ENCODE results near the genes MACROD1, KCNK4 and CATSPERZ.

GRCh38 chr11:63939348-63939589, 467 bp downstream of the NAA40 start:
- PRO-cap, result no peak

DNA sequence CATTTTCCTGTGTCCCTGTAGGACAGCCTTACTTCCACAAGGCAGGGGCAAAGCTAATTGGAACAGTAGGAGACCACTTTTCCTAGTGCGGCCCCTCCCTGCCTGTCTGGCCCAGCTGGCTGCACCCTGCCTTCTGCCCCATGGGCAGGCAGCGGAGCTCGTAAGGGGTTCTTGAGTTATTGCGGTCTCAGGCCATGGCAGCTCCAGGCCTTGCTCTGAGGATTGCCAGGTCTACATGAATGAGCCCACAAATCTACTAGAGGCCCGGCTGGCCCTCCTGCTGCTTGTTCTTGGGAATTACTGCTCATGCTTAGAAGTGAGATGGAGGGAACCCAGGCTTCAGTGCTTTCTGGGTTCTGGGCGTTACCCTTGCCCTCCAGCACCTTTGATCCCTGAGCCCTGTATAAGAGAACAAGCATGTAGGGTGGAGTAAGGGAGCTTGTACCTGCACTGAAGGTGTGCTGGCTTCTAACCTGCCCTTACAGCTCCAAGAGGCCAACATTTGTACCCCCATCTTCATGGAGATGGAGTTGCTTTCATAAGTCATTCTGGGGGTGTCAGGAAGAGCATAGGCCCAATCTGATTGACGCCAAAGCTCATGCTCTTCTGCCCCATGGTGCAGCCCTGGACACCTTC, 4.0 kb downstream of the NAA40 start:
- PRO-cap, result no peak

- PRO-cap, result bidirectional peak, plus-strand start at chr11:64166238, minus-strand start at chr11:64166109
Observed at GRCh38 chr11:64165535-64166283, at the start of gene MACROD1. TSS of gene MACROD1 (minus strand) at chr11:64166113.

DNA sequence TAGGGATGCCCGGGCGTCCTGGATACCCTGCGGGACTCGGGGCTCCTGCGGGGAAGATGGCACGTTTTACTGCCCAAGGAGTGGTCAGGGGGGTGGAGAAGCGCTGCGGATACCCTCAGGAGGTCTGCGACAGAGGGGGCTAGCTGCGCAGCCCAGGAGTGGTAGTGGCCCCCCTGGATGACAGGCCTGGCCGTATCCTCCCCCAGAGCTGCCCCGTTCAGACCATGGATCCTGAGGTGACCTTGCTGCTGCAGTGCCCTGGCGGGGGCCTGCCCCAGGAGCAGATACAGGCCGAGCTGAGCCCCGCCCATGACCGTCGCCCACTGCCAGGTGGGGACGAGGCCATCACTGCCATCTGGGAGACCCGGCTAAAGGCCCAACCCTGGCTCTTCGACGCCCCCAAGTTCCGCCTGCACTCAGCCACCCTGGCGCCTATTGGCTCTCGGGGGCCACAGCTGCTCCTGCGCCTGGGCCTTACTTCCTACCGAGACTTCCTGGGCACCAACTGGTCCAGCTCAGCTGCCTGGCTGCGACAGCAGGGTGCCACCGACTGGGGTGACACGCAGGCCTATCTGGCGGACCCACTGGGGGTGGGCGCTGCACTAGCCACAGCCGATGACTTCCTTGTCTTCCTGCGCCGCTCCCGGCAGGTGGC, 482 bp downstream of the NUDT22 start:
- PRO-cap, result bidirectional peak, plus-strand start at position 546 of the sequence, minus-strand start at position 325 of the sequence

DNA sequence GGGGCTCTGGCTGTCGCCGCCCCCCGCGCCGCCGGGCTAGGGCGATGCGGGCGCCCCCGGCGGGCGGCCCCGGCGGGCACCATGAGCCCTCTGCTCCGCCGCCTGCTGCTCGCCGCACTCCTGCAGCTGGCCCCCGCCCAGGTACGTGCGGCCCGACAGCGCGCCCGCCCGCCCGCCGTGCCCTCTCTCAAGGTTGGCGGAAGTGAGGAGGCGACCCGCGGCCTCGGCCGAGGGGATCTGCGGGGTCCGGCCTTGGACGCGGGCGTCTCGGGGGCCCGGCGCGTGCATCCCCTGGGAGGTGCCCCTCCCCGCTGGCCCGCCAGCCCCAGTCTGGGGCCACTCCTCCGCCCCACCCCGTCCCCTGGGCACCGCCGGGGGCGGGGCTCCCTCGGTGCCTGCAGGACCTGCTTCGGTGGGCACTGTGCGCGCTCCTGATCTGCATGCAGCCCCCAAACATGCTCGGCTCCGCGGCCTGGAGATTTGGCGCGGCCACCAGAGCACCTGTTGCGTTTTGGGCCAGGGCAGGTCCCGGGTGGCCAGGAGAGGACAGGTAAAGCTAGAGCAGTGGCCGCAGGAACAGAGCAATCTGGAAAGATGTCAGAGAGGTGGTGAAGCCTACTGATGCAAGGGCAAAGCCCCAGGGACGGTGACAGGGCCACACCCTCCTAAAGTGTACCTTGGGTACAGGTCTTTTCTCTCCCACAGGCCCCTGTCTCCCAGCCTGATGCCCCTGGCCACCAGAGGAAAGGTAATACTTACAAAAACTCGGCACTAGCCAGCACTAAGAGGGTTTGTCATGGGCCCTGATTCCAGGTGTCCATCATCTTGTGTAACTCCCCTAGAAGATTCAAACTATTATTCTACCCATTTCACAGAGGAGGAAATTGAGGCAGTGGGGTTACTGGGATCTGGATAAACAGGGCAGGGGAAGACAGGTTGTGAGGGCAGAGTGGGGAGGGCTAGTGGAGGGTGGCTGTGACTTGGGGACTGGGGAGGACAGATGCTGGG, 673 bp downstream of the VEGFB start:
- PRO-cap, result unidirectional peak, minus-strand start at position 332 of the sequence

DNA sequence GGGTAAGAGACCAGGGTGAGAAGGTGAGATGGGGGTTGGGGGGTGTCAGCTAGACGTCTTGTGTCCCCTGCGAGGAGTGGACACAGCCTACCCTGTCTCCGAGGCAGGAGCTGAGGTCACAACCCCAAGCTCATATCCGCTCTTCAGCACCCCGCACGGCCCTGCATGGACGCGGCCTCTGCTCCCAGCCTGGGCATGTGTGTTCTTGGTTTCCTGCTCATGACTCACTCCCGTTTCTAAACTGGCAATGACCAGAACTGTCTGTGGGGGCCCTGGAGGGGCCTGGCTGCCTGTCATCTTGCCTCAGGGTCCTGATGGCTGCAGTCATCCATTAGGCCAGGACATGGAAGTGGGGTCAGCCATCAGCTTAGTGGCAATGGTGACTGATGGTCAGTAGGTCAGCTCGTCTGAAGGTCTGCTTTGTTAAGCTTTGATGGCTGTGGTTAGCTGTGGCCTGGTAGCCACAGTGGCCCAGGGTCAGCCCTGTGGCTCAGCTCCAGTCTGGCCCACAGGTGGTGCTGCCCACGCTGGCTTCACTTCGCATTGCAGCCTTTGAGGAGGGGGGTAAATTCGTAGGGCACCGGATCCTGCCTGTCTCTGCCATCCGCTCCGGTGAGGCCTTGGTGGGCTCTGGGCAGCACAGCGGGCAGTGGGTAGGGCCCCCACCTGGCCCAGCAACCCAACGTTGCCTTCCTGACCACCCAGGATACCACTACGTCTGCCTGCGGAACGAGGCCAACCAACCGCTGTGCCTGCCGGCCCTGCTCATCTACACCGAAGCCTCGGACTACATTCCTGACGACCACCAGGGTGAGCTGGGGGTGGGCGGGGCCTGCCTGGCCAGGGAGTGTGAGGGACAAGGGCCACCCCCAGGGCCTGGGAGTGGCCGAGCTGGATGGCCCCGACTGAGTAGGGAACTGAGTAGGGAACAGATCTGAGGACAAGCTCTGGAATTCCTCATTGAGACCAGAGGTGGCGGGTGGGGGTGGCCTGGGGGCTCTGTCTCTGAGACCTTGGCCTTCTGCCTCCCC, 12.0 kb downstream of the PLCB3 start:
- PRO-cap, result no peak

GRCh38 chr11:64284947-64285636, 556 bp upstream of the GPR137 start:
- PRO-cap, result bidirectional peak, plus-strand start at chr11:64285201, minus-strand start at chr11:64285112; bidirectional peak, plus-strand start at chr11:64285505, minus-strand start at chr11:64285406

DNA sequence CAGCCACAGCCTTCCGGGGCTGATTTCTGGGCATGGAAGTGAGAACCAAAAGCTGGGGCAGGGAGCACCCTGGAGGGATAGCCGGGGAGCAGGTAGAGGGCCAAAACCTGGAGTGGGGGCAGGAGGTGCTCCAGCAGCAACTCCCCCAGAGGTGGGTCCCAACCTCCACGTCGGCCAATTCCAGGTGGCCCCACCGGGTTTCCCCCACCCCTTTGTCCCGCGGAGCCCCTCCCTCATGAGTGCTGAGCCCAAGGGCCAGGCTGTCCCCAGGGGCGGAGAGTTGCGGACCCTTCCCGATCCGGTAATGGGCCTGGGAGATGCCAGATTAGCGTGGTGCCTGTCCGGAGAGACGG, at the start of gene KCNK4:
KCNK4 (plus strand) TSS at position 239 of the 353 bp plus-strand sequence.
- PRO-cap, result no peak

DNA sequence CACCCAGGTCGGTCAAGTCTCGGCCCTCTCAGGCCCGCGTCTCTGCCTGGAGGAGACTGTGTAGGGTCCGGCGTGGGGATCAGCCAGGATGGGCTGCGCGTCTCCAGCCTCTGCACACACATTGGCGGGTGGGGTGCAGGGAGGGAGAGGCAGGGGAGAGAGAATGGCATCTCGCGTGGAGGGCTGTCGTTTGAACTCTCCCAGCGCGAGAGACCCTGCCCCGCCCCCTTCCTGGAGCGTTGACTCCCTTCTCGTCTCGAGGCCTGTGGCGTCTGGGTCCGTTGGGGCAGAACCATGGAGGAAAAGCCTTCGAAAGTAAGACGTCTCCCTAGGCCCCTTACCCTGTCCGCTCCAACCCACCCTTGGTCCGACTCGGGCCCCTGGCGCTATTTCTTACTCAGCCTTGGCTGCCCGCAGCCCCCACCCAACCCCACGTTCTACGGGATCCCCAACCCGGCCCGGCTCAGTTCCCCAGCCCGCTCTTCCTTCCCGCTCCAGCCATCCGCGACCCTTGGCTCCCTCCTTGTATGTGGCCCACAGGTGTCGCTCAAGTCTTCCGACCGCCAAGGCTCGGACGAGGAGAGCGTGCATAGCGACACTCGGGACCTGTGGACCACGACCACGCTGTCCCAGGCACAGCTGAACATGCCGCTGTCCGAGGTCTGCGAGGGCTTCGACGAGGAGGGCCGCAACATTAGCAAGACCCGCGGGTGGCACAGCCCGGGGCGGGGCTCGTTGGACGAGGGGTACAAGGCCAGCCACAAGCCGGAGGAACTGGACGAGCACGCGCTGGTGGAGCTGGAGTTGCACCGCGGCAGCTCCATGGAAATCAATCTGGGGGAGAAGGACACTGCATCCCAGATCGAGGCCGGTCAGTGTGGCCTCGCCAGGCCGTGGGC, at the start of gene CATSPERZ:
CATSPERZ (plus strand) TSS at position 242 of the 899 bp plus-strand sequence.
- PRO-cap, result no peak

- PRO-cap, result bidirectional peak, plus-strand start at chr11:64305878, minus-strand start at chr11:64305710; bidirectional peak, plus-strand start at chr11:64306381, minus-strand start at chr11:64306098
Observed at GRCh38 chr11:64305633-64306726, 656 bp downstream of the ESRRA start.

DNA sequence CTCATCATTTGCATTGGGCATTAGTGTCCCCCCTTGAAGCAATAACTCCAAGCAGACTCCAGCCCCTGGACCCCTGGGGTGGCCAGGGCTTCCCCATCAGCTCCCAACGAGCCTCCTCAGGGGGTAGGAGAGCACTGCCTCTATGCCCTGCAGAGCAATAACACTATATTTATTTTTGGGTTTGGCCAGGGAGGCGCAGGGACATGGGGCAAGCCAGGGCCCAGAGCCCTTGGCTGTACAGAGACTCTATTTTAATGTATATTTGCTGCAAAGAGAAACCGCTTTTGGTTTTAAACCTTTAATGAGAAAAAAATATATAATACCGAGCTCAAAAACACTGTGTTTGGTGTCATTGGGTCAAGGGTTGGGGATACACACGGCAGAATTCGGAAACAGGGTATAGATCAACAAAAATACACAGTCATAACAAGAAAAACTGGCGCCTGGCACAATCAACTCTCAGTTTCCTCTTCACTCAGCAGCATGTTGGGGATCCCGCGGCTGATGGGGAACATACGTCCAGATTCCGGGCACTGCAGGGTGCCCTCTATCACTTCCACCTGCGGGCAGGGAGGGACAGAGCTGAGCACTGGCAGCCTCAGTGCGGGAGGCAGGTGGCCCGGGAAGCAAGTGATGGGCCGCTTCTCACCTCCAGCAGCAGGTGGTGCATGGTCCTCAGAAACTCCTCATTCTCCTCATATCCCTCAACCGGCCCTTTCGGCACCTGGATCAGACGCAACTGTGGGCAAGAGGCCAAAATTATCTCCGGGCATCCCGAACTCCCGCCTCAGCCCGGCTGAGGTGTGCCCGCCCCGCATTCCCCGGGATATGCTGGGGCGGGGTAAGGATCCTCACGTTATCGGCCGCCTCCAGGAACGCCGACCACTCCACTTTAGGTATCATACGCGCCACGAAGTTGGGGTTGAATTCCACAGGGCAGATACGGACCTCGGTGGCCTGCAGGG, 668 bp downstream of the TRMT112 start:
- PRO-cap, result no peak

DNA sequence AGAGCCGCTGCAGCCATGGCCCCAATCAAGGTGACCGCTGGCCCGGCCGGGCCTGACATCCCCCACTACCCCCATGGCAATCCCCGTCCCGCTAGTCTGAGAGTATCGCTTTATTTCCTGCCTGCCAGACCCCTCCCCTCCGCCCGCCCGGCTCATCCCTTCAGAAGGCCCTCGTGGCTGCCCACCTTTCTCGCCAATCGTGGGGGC, 339 bp downstream of the PRDX5 start:
- PRO-cap, result no peak

GRCh38 chr11:64329282-64329637, 10.7 kb upstream of the CCDC88B start:
- PRO-cap, result no peak

DNA sequence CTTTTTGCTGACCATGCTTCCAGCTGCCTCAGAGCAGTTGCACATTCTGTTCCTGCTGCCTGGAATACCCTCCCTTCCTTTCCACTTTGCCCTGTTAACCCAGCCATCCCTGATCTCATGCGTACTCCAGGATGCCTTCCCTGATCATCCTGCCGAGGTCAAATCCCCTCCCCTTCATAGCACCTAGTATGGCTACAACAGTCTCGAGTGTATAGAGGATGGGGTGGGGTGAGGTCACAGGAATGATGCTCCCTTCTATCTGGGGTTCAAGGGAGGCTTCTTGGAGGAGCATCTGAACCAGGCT, 570 bp upstream of the CCDC88B start:
- PRO-cap, result no peak

GRCh38 chr11:64409791-64410158, 50.8 kb downstream of the RPS6KA4 start:
- PRO-cap, result no peak

DNA sequence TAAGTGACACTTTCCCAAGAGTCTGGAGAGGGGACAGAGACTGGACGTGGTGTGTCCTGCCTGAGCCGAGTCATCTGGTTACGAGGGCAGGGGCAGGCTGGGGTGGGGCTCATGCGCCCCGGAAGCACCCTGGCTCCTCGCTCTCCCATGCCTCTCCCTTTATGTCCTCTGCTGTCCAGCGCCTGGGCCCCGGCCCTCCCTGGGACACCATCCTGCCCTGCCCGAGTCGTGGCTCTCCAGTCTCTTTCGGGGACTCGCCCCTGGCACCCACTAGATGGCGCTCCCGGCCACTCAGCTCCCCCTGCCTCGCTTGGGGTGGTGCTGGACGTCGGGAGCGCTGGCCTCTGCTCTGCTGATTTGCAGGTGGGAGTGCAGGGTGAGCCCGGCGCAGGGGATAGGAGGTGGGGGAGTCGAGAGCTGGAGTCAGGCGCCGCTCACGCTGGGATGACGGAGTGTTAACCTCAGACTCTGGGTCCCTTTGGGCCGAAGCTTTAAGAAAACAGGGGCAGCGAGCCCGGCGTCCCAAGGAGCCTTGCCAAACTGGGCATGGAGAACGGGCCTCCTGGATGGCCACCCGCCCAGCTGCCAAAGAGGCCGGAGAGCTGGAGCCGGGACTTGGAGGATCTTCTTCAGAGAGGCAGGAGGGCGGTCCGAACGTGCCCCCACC, 89.9 kb downstream of the RPS6KA4 start:
- PRO-cap, result bidirectional peak, plus-strand start at position 302 of the sequence, minus-strand start at position 76 of the sequence

DNA sequence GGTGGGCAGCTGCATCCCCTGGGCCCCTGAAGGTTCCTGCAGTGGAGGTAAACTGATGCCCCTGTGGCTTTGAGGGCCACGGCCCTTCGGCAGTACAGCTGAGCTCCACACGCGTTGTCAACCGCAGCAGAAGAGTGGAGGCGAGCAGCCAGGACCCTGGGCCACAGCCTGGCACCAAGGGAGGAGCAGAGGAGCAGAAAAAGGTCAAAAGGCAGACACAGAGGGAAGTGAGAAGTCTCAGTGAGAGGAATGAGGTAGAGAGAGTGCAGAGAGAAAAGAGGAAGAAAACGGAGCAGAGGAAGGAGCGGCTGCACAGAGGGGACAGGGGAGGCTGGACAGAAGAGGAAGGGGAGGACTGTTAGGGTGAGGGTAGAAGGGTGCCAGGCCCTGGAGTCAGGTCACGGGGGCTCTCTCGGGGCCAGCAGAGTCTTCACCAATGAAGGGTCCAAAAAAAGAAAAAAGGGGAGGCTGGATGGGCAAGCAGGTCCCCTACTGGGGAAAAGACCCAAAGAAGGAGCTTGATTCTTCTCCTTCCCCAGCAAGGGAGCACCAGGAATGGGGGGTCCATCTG, 64.2 kb downstream of the SLC22A12 start:
- PRO-cap, result no peak

GRCh38 chr11:64767295-64767720, 7.5 kb upstream of the PYGM start:
- PRO-cap, result no peak

DNA sequence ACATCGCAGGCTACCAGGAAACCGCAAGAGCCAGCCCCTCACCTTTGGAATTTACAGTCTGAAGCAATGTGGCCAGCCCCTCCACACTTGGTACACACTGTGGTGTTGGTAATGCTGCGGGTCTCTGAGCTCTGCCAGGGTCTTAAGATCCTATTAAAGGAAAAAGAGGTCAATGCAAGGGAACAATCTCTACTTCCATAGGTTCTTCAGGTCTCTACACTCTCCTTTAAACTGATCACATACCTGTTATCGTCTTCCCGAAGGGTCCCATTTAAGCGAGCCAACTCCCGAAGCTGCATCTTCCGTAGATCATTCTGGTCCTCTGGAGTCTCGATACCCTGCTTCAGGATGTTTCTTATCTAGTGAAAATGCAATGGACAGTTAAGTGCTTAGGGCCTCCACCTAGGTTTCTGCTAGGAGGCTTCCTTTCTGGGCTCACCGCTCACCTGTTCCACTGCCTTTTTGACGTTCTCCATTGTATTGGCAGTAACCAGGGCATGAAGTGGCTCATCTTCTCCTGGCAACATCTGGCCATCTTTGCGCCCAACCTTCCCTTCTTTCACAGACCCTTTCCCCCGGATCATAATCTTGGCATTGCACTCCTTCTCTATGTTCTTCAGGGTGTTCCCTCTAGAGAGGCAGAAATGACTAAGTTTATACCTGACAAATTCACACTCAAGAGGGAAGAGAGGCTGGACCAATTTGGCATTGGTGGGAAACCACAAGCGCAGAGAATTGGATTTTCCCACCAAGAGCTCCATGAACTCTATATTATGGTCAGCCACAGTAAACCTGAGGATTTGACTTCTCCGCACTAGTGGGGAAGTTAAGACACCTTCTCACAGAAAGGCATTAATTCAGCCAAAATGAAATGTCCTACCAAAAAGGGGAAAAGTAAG, 9.1 kb downstream of the SF1 start:
- PRO-cap, result no peak

DNA sequence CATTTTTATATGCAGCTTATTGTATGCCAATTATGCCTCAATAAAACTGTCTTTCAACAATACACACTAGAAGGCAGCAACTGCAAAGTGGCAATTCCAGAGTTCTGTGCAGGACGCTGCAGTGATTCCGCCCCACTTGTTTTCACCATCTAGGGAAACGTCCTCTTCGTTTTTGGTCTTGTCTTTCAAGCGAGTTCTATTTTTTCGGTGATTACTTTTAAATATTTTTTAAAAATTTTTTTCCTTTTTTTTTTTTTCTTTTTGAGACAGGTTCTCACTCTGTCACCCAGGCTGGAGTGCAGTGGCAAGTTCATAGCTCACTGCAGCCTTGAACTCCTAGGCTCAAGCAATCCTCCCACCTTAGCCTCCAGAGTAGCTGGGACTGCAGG, 7.0 kb upstream of the SF1 start:
- PRO-cap, result no peak

All from sternocleidomastoid (tissue), 1 donor.